Breast epithelium (tissue), 2 donors: ENCODE measurements around the gene PRAME.

- PRO-cap, result no peak
- RAMPAGE, long total RNA, 2 experiments, result no peak in any of the 2 experiments
Observed at GRCh38 chr22:22409960-22410643, 98.4 kb downstream of the ZNF280B start.

DNA sequence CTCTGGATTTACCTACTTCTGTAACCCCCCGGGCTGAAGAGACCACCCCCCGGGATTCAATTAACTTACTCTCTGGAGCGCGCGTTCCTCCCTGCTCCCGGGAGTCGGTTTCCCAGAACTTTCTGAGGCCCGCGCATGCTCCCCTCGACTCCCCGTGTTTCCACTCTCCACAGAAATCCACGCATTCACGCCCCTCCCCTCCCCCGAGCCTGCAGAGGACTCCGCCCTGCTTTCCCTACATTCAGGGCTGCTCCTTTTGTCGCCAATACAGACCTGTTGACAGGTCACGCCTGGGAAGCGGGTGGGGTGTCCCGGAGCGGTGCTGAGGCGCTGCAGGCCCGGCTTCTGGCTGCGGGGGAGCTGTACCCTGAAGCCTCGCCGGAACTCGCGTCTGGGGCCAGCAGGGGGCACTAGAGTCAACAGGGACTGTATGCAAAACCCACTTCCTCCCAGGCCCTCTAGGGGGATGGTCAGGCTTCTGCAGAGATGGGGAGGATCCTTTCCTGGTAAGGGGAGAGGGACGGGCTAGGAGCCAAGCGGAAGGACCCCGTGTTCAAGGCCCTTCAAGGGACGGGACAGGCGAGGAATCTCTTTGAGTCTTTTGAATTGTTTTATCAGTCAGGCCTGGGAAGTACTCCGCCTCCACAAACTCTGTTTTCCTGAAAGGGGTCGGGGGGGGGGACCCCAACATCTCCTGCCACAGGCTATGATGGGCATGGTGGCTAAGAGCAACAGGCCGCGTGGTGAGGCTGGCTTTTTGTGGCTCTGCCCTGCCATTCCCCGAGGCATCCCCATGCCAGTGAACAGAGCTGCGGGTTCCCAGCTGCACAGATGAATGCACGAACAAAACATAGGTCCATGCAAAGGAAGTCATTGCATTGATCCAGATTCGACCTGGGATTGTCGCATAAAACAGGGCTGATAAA is at the start of gene PRAME:
TSS of gene PRAME (minus strand) at position 364 of the 926 bp plus-strand sequence.
- PRO-cap, result no peak
- RAMPAGE, long total RNA, 2 experiments, result no peak in any of the 2 experiments

GRCh38 chr22:22734279-22734828 is 89.9 kb downstream of the GGTLC2 start:
- PRO-cap, result no peak
- RAMPAGE, long total RNA, 2 experiments, result start-site peak on the plus strand in 1 of 2 experiments, at chr22:22734579-22734615 at its widest, 87 reads per replicate

DNA sequence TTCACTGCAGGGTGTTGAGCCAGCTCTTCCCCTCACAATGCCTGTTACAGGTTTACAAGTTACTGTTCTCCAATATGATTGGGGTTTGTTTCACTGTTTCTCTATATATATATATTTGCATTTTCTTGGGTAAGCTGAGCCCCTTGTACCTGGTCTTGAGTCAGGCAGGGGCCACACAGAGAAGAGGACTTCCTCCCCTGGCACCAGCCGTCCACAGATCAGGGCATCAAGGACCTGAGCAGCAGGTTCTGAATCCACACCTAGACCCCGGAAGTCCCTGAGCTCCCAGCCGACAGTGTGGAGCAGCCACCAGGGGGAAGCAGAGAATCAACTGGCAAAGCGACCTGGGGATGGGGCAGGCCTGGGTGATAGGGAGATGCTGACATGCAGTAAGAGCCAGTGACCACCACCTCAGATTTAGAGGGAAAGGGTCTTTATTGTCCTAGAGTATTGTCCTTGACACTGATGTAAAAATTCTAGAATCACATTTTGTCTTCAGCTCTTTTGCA is 109.1 kb downstream of the GGTLC2 start:
- PRO-cap, result no peak
- RAMPAGE, long total RNA, 2 experiments, result no peak in any of the 2 experiments

DNA sequence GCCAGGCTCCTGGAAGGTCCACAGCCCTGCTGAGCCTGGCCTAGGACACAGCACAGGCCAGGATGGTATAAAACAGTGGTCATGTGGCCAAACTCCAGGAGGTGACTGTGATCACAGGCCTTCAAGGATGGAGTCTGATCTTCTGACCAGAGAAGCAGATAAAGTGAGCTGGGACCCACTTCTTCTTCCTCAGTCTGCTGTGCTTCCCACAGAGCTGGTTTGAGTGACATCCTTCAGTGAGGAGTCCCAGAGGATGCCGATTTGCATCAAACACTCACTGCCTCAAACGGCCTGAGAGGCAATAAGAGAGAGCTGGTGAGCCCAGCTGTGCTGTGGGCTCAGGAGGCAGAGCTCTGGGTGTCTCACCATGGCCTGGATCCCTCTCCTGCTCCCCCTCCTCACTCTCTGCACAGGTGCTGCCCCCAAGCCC is 37.8 kb upstream of the IGLL5 start:
- PRO-cap, result no peak
- RAMPAGE, long total RNA, 2 experiments, result no peak in any of the 2 experiments

DNA sequence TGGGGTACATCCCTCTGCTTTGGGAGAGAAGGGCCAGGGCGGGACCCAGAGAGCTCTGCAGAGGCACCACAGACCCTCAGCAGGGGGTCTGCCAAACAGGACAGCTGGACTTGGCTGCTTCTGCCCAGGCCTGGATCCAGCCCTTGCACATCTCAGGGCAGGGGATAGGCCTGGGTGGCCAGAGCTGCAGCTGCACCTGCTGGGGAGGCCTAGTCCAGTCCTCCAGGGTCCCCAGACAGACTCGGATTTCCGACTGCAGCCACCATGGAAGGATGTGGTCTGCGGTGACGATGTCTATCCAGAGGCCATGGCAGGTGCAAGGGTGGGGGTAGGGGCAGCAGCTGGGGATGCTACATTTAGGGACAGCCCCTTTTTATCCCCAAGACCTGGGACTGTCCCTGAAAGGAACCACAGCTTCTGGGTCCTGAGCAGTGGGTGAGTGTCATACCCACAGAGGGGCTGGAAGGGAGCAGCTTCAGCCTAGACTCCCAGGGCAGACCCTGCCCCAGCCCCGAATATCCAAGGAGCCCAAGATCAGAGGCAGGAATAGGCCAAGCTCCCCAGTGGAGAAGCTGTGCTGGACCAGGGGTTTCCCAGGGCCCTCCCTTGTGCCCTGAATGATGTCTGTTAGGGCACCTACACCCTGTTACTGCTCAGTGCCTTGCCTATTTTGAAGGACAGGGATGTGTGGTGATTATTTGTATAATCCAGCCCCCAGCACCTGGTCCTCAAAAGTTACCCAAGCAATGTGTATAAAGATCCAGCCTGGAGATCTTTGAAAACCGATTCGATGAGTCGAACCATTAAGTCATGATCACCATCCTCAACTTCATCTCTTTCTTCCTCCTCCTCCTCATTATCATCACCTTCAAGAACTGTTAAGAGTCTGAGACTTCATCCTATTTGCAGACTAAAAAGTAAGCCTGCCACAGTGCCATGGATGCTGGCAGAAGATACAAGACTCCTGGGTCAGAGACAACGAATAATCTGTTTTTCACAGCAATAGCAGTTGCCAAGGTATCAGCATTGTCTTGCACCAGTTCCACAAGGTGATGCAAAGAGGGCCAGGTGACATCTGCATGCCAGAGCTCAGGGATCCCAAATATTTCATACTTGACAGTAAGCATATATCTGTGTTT is 2.4 kb upstream of the IGLL5 start:
- PRO-cap, result no peak
- RAMPAGE, long total RNA, 2 experiments, result no peak in any of the 2 experiments

DNA sequence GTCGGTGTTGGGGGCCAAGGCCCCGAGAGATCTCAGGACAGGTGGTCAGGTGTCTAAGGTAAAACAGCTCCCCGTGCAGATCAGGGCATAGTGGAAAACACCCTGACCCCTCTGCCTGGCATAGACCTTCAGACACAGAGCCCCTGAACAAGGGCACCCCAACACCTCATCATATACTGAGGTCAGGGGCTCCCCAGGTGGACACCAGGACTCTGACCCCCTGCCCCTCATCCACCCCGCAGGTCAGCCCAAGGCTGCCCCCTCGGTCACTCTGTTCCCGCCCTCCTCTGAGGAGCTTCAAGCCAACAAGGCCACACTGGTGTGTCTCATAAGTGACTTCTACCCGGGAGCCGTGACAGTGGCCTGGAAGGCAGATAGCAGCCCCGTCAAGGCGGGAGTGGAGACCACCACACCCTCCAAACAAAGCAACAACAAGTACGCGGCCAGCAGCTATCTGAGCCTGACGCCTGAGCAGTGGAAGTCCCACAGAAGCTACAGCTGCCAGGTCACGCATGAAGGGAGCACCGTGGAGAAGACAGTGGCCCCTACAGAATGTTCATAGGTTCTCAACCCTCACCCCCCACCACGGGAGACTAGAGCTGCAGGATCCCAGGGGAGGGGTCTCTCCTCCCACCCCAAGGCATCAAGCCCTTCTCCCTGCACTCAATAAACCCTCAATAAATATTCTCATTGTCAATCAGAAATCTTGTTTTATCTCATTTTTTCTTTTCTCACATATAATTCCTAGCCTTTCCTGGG is 13.3 kb downstream of the IGLL5 start:
- PRO-cap, result no peak
- RAMPAGE, long total RNA, 2 experiments, result start-site peak on the plus strand in 2 of 2 experiments, centred at positions 330 to 355 of the sequence, 220 to 407 reads per replicate

DNA sequence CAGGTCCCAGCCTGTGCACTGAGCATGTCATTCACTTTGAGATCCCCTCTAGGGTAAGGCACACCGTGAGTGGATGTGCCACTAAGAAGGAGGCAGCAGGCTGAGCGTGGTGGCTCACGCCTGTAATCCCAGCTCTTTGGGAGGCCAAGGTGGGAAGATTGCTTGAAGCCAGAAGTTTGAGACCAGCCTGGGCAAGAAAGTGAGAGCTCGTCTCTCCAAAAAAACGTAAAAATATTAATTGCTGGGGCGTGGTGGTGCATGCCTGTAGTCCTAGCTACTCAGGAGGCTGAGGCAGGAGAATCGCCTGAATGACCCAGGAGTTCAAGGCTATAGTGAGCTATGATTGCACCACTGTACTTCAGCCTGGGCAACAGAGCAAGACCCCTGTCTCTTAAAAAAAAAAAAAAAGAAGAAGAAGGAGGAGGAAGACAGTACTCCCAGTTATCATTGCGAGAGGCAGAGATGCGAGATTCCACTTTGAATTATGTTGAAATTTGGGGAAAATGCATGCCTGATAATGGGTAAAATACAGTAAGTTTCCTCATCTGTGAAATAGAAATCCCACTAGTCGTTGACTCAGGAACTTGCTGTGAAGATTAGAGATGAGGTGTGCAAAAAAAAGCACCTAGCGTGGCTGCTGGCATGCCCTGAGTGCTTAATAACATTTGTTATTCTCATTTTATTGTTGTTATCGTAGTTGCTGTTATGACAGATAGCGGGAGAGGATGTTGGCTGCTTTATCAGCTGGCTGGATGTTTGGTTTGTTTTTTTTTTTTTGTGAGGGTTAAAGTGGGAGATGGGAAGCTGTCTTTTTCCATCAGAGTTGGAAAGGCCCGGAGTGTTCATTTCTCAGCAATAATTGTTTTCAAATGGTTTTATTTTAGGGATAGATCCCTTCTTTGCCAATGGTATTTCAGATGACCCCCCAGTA is 33.4 kb downstream of the BCR start:
- PRO-cap, result no peak
- RAMPAGE, long total RNA, 2 experiments, result no peak in any of the 2 experiments

- PRO-cap, result no peak
- RAMPAGE, long total RNA, 2 experiments, result no peak in any of the 2 experiments
Observed at GRCh38 chr22:23225482-23226283, 45.4 kb downstream of the BCR start.

- PRO-cap, result no peak
- RAMPAGE, long total RNA, 2 experiments, result no peak in any of the 2 experiments
Observed at GRCh38 chr22:23284757-23285617, 104.7 kb downstream of the BCR start.

GRCh38 chr22:23286910-23287546 is 106.7 kb downstream of the BCR start:
- PRO-cap, result no peak
- RAMPAGE, long total RNA, 2 experiments, result no peak in any of the 2 experiments

DNA sequence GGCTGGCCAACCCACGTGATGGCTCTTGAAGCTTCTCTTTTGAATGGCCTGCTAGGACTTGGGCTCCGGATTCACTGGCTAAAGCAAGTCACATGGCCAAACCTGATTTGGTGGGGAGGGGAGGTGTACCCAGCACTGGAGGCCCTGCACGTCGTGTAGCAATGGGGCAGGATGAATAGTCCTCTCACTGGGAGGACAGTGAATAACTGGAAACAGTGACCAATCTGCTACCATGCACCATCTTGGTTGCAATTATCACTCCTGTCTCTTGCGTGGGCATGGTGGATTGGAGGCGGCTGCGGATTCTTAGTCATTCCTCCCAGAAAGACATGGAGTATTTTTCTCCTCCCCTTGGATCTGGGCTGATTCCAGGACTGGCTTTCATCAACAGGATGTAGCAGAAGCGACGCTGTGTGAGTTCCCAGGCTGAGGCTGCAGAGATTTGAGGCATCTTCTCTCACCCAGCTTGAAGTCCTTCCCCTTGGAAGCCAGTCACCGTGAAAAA is 70.5 kb downstream of the IGLL1 start:
- PRO-cap, result no peak
- RAMPAGE, long total RNA, 2 experiments, result no peak in any of the 2 experiments

DNA sequence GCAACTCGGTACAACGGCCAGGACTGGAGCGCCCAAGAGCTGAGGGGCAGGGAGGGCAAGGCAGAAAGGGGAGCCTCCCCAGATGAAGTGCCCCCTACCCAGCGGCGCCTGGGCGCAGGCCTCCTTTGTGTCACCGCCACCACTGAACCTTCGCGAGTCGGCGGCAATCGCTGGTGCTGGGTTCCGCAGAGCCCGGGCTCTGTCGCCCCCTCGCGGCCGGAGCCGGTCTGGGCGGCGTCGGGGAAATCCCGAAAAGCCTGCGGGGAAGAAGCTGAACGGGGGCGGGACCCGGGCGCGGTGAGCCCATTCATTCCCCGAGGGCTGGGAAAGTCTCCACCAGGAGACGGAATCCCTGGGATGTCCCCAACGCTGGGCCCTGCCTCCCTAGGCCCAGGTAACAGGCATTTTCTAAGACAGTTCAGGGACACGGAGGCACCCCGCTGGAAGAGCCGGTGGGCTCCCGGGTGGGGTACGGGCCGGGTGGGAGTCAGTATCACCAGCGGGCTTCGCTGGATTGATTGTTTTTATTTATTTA is 8.1 kb upstream of the SLC2A11 start:
- PRO-cap, result no peak
- RAMPAGE, long total RNA, 2 experiments, result no peak in any of the 2 experiments

DNA sequence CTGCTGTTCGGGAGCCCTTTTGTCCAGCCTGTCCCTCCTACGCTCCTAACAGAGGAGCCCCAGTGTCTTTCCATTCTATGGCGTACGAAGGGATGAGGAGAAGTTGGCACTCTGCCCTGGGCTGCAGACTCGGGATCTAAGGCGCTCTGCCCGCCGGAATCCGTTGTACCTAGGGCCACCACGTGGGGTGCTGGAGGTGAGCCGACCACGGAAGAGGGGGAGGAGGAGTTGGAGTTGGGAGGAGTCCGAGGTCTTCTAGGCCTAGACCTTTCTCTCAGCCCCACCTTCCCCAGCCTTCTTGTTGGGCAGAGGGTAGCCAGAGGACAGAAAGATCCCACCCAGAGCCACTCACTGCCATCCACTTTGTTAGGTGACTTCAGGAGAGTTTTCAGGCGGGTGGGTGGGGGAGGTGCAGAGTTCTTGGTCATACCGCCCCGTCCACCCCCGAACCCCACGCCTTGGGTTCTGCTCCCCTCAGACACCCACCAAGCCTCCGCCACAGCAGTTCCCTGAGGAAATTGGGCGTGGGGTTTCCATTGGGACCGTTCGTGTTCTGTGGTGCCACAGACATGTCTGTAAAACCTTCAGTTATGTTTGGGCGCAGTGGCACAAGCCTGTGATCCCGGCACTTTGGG is 1.3 kb downstream of the MIF start:
- PRO-cap, result no peak
- RAMPAGE, long total RNA, 2 experiments, result no peak in any of the 2 experiments

DNA sequence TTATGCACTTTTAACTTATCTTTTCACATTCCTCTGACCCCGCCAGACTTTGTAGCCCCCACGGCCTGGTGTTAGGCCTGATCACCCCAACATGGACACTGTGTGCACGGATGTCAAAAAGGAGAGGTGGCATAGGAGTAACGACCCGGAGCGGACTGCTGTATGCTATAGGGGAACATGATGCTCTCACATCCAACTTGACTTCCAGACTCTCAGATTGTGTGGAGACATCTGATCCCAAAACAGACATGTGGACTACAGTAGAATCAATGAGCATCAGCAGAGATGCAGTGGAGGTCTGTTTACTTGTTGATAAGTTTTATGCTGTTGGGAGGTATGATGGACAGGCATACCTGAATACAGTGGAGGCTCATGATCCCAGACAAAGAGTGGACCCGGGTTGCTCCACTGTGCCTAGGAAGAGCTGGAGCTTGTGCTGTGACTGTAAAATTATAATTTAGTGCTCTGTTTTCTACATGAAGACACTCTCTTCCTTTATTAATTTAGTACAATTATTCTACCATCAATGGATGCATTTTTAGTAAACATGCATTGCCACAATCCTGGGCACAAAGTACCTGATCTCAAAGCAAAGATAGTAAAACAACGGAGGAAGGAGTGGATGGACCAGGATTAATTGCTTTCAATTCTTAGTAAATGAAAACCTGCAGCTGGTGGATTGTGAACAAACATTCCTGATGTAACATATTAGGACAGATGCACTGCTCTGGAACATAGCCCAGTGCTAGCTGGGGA is 31.7 kb downstream of the GSTT2B start:
- PRO-cap, result no peak
- RAMPAGE, long total RNA, 2 experiments, result no peak in any of the 2 experiments

DNA sequence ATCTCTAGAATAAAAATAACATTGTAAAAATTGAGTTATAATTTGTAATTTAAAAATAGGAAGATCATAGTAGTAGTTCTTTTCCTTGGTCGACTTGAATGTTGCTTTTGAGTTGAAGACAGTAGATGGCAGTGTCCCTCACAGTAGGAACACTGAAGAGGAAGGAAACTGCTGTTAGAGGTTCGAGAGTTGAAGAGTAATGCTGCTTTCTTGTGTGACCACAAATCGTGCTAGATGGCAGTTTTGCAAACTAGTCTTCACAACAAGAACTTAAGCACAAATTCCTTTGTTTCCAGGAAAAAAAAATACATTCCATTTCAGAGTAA is 54.4 kb downstream of the SPECC1L start:
- PRO-cap, result no peak
- RAMPAGE, long total RNA, 2 experiments, result no peak in any of the 2 experiments

GRCh38 chr22:24514106-24514638 is 19.0 kb downstream of the UPB1 start:
- PRO-cap, result no peak
- RAMPAGE, long total RNA, 2 experiments, result no peak in any of the 2 experiments

- PRO-cap, result no peak
- RAMPAGE, long total RNA, 2 experiments, result no peak in any of the 2 experiments
Observed at GRCh38 chr22:24552611-24553298, 2.2 kb downstream of the GUCD1 start.

- PRO-cap, result no peak
- RAMPAGE, long total RNA, 2 experiments, result no peak in any of the 2 experiments
Observed at GRCh38 chr22:24630771-24631478, 27.9 kb downstream of the GGT1 start.

DNA sequence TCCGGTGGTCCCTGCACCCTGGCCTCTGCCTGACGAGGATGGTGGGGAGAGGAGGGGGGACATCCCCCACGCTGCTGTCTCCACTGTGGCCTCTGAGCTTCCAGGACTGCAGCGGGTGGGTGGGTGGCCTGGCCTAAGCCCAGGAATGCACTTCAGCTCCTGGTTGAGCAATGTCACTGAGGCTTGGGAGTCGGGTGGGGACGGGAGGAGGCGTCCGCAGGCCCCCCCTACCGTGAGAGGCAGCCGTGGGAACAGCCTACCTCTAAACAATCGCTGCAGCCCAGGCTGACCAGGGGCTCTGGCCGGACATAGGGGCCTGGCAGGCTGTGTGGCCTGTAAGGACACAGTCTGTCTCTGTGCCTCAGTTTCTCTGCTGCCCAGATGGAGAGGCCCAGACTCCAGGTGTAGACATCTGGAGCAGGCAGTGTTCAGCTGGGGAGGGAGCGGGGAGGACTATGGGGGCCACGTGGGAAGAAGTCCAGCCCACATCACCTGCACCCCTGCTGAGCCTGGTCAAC is 28.5 kb downstream of the GGT1 start:
- PRO-cap, result no peak
- RAMPAGE, long total RNA, 2 experiments, result no peak in any of the 2 experiments